ENCODE measurements around a stretch of chr16.

GRCh38 chr16:81394922-81395821, 49.4 kb upstream of the CMIP start:
- RRBS = no CpG with 5 or more reads among the region's 17 CpGs

DNA sequence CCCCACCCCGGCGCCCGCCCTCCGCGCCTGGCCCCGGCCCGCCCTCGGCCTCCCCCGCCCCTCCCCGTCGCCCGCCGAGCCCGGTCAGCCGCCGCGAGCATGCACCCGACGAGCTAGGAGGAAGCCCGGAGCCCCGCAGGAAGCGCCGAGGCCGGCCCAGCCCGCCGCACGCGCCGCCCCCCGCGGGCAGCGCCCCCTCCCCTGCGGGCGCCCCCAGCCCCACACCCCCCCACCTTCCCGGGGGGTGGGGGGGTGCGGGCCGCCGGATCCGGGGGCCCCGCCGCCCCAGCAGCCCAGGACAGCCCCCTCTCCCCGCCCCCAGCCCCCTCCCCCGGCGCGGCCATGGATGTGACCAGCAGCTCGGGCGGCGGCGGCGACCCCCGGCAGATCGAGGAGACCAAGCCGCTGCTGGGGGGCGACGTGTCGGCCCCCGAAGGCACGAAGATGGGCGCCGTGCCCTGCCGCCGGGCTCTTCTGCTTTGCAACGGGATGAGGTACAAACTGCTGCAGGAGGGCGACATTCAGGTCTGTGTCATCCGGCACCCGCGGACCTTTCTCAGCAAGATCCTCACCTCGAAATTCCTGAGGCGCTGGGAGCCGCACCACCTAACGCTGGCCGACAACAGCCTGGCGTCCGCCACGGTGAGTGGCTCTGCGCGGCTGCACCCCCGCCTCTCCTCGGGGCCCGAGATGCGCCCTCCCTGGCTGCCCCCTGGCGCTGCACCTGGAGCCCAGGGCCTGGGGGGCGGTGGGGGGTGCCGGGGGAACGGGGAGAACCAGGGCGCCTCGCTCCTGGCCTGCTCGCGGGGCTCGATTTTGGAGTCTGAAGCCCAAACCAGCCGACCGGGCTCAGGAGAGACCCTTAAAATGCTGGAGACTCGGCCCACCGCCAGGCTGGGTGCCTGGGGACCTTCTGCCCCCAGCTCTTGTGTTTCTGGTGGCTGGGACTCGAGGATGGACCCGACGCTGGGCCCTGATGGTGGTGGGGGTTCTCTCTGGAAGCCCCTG, 596 bp downstream of the CMIP start:
- RRBS = 3% methylated on average over 58 of the region's 97 CpGs

GRCh38 chr16:81451246-81451501, 6.6 kb downstream of the CMIP start:
- RRBS = no CpG with 5 or more reads among the region's 7 CpGs

- RRBS = no CpG with 5 or more reads among the region's 17 CpGs
Observed at GRCh38 chr16:81455720-81456562, 11.3 kb downstream of the CMIP start.

GRCh38 chr16:81462383-81462953, 17.9 kb downstream of the CMIP start:
- RRBS = no CpG with 5 or more reads among the region's 5 CpGs

DNA sequence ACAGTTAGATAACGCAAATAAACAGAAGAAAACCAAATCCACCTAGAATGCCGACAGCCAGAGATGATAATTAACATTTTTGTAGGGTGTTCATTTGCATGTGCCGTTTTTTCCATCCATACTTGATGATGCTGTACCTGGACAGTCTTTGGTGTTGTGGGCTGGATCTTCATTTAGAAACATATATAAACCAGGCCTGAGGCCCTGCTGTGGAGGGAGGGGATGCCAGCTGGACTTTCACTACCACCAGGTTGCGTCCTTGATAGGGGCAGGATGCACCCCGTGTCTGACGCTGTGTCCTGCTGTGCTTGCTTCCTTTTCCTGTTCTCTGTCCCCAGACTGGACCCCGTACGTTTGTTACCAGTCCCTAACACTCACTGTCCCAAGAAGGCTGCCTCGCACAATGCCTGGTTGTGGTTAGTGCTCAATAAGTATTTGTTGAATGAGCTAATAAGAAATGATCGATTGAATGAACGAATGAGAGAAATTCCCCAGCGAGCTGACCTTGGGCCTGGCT, 20.6 kb downstream of the CMIP start:
- RRBS = no CpG with 5 or more reads among the region's 12 CpGs

DNA sequence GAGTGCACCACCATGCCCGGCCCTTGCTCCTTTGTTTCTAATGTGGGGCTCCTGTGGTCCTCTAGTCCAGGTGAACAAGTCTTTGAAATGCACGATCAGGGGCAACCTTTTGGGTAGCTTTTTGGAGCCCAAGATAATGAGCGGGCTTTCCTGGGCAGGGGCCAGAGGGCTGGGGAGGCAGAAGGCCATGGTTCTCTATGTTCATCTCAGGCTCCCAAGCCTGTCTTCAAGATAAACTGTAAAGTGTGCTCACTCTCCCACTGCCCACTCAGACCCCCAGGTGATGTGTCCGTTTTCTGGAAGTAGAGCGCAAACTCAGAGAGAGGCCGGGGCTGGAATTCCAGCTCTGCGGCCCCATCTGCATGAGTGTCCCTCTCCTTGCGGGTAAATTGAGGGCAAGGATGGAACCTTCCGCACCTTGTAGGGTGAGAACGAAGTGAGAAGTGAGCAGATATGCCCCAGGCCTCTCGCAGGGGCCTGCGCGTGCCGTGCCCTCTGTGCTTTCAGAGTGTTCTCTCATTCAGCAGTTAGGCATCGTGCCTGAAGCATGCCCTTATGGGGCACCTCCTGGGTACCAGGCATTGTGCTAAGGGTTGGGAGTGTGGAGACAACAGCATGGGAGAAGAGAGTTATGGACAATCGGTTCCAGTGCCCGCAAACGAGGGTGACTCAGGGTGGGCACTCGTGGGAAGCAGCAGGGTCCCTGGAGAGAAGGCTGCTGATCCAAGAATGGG, 23.6 kb downstream of the CMIP start:
- RRBS = no CpG with 5 or more reads among the region's 19 CpGs

DNA sequence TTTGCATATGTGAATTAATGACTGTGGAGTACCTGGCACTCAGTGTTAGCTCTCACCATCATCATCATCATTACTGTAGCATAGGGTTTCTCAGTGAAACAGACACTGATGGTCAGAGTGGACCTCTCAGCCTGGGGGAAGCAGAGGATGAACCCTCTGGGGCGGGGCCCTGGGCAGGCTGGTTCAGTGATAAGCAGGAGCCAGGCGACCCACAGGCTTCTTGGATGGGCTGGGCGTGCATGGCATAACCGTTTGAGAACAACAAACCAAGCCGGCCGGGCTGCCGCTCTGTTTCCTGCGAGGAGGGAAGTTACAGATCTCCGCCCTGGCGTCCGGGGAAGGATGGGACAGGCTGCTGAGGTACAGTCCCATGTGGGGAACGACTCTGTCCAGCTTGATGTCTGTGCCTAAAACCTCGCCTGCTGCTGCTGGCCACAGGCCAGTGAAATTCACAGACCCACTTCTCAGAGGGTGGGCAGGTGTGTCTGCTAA, 50.6 kb downstream of the CMIP start:
- RRBS = 94% methylated on average over 6 of the region's 13 CpGs

GRCh38 chr16:81513981-81514457, 69.4 kb downstream of the CMIP start:
- RRBS = no CpG with 5 or more reads among the region's 7 CpGs

DNA sequence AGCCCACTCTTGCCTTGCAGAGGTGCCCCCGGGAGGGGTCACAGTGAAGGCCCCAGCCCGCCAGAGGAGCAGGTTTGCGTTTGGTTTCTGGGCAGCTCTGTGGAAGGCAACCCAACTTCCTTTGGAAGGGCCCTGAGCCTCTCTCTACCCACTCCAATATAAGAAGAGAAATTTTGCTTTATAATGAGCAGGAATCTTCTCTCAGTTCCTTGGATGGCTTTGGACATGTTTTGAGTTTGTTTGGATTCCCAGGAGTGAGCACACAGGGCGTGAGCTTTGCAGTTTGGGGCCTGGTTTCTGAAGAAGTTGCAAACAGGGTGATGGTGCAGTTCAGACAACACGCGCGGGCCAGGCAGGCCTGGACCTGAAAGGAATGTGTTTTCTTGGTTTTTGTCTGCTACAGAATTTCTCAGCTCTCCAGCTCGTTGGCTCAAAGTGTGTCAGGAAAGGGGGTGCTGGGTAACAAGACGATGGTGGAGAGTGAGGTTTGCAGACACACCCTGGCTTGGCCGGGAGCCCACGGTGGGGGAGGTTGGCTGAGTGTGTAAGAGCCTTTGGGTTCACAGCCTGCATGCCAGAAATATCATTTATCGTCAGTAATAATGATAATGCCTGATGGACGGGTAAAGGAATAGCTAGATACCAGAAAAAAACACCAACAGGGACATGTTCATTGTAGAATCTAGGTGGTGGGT, 82.3 kb downstream of the CMIP start:
- RRBS = no CpG with 5 or more reads among the region's 13 CpGs

DNA sequence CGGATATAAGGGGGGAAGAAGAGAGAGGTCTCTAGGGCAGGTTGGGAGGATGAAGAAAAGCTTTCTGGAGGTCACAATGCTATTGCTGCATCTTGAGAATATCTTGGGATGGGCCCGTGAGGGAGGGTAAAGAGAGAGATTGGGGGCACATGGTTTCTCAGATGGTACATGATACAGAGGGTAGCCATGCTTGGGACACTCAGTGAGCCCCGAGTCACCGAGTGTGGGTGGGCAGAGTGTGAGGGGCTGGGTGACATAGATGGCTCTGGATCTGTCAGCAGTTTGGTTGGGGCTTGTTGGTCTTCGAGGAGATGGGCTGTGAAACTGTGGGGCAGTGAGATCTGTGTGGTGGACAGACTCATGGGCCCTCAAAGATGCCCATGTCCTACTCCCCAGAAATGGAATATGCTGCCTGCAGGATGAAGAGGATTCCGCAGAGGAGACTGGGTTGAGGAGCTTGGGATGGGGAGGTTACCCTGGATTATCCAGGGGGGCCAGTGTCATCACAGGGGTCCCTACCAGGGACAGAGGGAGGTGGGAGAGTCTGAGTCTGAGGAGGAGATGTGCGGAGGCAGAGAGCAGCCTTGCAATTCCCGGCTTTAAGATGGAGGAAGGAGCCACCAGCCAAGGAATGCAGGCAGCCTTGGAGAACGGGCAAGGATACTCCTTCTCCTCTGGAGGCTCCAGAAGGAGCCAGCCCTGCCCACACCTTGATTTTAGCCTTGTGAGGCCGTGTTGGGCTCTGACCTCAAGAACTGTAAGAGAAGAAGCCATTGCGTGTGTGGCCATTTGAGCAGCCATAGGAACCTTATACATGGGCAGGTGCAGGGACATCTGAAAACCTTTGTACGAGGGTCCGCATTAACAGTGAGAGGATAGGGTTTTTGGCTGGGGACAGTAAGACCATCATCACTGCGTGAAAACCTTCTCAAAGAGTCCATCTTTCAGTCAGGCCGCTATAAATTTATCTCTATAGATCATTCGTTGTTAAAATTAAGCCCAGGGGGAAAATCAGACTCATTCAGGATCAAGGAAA, 84.9 kb downstream of the CMIP start:
- RRBS = no CpG with 5 or more reads among the region's 16 CpGs

GRCh38 chr16:81569328-81569837, 124.8 kb downstream of the CMIP start:
- RRBS = no CpG with 5 or more reads among the region's 10 CpGs

- RRBS = no CpG with 5 or more reads among the region's 11 CpGs
Observed at GRCh38 chr16:81620746-81621232, 158.3 kb upstream of the PLCG2 start.

- RRBS = no CpG with 5 or more reads among the region's 10 CpGs
Observed at GRCh38 chr16:81694585-81694926, 84.5 kb upstream of the PLCG2 start.

GRCh38 chr16:81783918-81784563, 5.0 kb downstream of the PLCG2 start:
- RRBS = no CpG with 5 or more reads among the region's 5 CpGs

DNA sequence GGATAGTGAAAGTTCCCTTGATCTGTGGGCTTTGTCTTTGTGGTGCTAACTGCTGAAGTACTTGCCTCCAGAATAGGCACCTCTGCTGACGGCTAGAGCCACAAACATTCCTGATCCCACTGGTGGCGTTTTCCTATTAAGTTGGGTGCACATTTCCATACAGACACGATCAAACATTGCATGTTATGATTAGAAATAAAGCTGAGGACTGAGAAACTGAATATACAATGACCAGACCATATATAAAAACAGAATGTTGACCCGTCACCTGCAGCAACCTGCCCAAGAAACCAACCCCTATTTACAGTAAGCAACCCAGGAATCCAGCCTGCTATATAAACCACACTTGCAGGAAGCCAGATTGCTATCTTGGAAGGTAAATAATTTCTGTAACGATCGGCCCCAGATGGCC, 31.7 kb downstream of the MPHOSPH6 start:
- RRBS = no CpG with 5 or more reads among the region's 6 CpGs

DNA sequence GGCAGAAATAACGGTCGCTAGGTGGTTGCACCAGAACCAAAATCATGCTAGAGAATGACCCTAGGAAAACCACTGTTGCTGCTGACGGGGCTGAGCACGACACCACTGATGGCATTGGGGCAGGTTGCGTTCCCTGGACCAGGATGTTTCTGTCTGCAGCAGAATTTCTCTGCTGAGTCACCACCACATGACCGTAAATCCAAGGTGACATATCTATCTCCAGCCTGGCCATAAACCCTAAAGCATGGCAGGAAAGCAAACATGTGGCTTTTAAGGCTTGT, 17.5 kb downstream of the MPHOSPH6 start:
- RRBS = no CpG with 5 or more reads among the region's 6 CpGs

DNA sequence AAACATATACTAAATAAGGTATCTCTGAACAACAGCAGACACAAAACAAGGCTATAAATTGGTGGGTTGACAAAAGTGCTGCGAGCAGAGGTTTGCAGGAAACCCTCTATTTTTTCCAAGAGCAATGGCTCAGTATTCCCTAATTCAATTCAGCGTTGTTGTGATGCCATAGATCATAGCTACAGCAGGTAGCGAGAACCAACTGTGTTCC, 145.7 kb upstream of the CDH13 start:
- RRBS = no CpG with 5 or more reads among the region's 3 CpGs

- RRBS = no CpG with 5 or more reads among the region's 17 CpGs
Observed at GRCh38 chr16:83137186-83137830, 510.5 kb downstream of the CDH13 start.

DNA sequence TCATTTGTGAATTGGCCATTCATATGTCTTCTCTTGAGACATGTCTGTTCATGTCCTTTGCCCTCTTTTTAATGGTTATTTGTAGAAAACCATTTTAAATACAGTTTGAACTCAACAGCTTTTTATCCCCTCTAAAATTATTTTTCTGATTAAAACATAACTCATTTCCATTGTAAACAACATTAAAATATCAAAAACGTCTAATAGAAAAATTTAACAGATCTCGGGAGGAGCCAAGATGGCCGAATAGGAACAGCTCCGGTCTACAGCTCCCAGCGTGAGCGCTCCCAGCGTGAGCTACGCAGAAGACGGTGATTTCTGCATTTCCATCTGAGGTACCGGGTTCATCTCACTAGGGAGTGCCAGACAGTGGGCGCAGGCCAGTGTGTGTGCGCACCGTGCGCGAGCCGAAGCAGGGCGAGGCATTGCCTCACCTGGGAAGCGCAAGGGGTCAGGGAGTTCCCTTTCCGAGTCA, 170.7 kb upstream of the HSBP1 start:
- RRBS = 90% methylated on average over 4 of the region's 19 CpGs